Peyer's patch (tissue), 4 donors: ENCODE results near the genes CBX4, CCDC40 and GAA.

GRCh38 chr17:79838324-79839365 is 595 bp downstream of the CBX4 start:
- PRO-cap, result unidirectional peak, plus-strand start at chr17:79838432; bidirectional peak, plus-strand start at chr17:79838794, minus-strand start at chr17:79838771; bidirectional peak, plus-strand start at chr17:79839052, minus-strand start at chr17:79838877
- RAMPAGE, long total RNA, 4 experiments, result start-site peak on the minus strand in 2 of 4 experiments, at chr17:79838881-79839322 at its widest, 5 to 7 reads per replicate

- PRO-cap, result bidirectional peak, plus-strand start at chr17:79839684, minus-strand start at chr17:79839440
- RAMPAGE, long total RNA, 4 experiments, result no peak in any of the 4 experiments
Observed at GRCh38 chr17:79839366-79839514, at the start of gene CBX4. TSS of gene CBX4 (minus strand) at chr17:79839440.

DNA sequence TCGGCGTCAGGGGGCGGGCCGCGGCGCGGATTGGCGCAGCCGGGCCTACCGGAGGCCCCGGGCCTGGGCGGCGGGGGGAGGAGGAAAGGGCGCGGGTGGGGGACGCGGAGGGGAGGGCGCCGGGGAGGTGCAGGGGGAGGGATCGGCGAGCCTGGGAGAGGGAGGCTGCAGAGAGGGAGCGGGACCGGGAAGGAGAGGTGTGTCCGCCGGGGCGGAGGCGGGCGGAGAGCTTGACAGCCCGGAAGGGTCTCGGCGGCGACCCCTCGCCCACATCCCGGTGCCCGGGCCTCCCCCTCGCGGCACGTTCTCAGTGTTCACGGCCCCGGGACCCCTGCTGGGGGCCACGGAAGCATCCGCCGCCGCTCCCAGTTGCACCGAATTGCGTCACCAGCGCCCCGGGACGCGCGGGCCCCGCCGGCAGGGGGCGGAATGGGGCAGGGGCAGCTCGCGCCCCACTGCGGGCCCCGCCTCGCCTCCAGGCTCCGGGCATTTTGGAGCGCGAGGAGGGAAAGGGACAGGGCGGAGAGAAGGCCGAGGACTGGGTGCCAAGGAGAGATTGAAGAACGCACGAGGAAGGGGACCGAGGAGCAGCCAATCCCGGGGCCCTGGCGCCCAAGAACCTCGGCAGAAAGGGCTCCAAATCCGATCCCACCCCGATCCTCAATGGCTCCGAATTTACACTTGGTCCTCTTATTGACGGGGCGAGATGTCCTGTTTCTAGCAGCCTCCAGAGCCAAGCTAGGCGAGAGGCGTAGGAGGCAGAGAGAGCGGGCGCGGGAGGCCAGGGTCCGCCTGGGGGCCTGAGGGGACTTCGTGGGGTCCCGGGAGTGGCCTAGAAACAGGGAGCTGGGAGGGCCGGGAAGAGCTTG is 509 bp upstream of the CBX4 start:
- PRO-cap, result bidirectional peak, plus-strand start at position 170 of the sequence, minus-strand start outside the sequence; bidirectional peak, plus-strand start at position 501 of the sequence, minus-strand start at position 381 of the sequence
- RAMPAGE, long total RNA, 4 experiments, result no peak in any of the 4 experiments

DNA sequence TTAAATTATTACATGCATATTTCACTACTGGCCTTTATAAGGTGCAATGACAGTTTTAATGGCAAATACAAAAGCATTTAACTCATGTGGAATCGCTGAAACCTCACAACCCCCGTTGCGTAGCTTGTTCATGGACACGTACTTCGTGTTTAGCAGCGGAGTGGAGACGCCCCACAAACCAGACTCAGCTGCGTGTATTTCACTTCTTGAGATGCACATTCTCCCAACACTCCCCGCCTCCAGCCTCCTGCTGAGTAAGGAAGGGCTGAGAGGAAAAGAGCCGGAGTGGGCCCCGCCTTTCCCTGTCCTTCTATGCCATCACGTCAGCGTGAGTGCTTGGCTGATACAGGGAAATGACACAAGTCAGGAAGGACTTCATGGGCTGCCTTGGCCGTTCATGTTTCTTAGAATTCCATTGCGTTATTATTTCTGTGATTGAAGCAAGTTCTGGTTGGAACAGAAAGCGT is 68.6 kb upstream of the CBX4 start:
- PRO-cap, result no peak
- RAMPAGE, long total RNA, 4 experiments, result no peak in any of the 4 experiments

DNA sequence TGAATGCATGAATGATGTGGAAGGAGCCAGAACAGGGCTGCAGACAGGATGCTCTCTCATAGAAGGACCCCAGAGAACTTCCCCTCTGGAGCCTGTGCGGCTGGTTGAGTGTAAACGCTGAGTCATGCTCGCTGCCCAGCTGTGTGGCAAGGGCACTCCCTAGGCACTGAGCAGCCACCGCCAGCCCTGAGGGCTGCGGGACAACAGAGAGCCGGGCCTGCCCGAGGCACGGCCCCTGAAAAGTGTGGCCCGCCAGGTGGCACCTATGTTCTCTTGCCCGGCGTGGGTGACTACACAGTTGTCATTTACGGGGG is 94.6 kb upstream of the CBX4 start:
- PRO-cap, result no peak
- RAMPAGE, long total RNA, 4 experiments, result no peak in any of the 4 experiments

- PRO-cap, result no peak
- RAMPAGE, long total RNA, 4 experiments, result start-site peak on the plus strand in 1 of 4 experiments, at chr17:79942963-79943078 at its widest, 5 reads per replicate
Observed at GRCh38 chr17:79942411-79943576, 92.9 kb downstream of the TBC1D16 start.

DNA sequence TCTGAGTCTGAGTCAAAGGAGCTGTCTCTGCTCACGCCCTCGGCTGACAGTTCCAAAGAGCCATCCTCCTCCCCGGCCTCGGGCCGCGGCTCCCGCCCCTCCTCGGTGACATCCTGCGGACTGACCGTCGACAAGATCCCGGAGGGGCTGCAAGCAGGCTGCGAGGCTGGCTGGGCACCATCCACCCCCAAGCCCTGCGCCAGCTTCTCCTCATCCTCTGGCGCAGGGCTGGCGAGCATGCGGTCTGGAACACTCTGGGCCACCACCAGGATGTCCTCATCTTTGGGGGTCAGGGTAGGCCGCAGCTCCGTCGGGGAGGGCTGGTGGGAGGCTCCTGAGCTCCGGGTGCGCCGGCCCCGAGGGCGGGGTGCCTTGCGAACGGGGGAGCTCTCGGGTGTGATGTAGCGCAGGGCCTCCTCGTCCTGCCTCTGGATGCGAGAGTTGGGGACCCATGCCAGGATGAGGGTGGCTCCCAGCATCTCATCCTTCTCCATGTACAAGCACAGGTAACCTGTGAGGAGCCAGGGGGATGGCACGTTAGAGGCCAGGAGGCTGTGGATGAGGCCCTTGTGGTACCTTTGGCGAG is 25.3 kb downstream of the TBC1D16 start:
- PRO-cap, result no peak
- RAMPAGE, long total RNA, 4 experiments, result no peak in any of the 4 experiments

- PRO-cap, result no peak
- RAMPAGE, long total RNA, 4 experiments, result no peak in any of the 4 experiments
Observed at GRCh38 chr17:80034753-80035744, 623 bp downstream of the TBC1D16 start.

- PRO-cap, result bidirectional peak, plus-strand start at chr17:80036661, minus-strand start at chr17:80036566
- RAMPAGE, long total RNA, 4 experiments, result start-site peak on the plus strand in 3 of 4 experiments, at chr17:80036628-80036658 at its widest, 7 to 48 reads per replicate
Observed at GRCh38 chr17:80036205-80037194, at the start of gene CCDC40. TSS of gene CCDC40 (plus strand) at chr17:80036642.

DNA sequence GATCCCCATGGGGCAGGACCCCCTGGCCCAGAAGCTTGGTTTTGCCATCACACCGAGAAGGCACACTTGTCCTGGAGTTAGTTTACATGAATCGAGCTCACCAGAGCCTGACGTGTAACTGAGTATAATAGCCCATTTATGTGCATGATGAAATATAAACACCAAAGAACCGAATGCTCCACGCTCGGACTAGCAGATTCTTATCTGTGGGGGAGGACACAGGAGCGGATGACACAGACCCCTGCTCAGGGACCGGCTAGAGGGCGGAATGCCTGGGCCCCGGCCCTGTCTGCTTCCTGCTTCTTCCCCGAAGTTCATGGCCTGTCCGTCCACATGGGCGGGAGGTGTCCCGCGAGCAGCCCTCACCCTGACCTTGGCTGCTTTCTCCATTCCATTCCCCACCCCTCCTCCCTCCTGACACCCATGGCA is 32.2 kb downstream of the CCDC40 start:
- PRO-cap, result unidirectional peak, plus-strand start at position 203 of the sequence
- RAMPAGE, long total RNA, 4 experiments, result no peak in any of the 4 experiments

DNA sequence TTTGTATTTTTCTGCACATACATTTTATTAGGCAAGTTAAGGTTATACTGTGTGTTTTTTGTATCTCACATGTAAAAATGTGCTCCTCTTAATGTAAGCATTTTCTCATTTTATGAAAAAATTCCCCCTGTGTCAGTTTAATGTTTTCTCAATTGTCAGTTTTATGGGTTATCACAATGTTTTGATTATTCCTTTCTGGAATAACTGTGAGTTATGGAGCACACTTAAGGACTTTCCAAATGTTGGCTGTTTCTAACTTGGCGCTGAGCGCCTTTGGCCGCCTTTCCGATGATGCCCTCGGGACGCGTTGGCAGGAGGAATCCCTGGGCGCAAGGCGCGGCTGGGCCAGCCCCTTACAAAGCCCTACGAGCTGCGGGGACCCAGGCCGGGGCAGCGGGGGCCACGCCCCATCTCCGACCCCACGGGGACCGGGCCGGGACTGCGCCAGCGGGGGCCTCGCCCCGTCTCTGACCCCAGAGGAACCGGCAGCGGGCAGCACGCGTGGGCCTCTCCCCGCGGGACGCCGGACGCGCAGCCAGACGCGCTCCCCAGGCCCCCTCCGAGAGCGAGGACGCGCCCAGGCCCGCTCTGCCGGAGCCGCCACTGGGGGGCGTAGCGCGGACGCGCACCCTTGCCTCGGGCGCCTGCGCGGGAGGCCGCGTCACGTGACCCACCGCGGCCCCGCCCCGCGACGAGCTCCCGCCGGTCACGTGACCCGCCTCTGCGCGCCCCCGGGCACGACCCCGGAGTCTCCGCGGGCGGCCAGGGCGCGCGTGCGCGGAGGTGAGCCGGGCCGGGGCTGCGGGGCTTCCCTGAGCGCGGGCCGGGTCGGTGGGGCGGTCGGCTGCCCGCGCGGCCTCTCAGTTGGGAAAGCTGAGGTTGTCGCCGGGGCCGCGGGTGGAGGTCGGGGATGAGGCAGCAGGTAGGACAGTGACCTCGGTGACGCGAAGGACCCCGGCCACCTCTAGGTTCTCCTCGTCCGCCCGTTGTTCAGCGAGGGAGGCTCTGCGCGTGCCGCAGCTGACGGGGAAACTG is at the start of gene GAA:
Gene GAA, plus strand, starts transcription at position 739 of the 1,035 bp plus-strand sequence.
- PRO-cap, result bidirectional peak, plus-strand start at position 765 of the sequence, minus-strand start at position 561 of the sequence
- RAMPAGE, long total RNA, 4 experiments, result start-site peak on the plus strand in 4 of 4 experiments, centred at positions 720 to 762 of the sequence, 34 to 332 reads per replicate

DNA sequence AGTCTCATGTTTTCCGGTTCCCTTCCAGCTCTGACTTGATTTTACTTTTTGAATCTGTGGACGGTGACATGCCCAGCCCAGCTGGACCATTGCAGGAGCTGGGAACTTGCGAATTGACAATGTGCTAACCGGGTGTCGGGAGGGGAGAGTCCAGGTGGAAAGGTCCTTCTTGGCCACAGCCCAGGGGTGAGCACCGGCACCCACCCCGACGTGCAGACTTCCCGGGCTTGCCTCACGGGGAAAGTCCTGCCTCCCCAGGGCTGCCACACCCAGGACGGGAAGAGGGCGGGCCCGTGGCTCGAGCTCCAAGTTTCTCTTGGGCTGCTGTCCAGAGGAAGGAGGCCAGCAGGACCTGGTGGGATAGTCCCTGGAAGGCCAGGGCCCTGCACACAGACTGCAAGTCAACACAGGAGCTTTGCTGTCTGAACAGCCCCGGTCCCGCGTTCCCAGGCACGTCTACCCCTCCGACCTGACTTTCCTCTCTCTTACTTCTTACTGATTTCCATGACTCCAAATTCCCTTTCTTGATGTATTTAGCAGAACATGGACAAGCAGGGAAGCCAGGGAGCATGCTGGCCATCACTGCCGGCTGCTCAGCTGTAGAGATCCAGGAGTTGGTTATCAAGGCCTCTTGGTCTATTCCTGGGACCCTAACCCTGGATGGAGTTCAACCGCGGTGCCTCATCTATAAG is 17.8 kb downstream of the CARD14 start:
- PRO-cap, result bidirectional peak, plus-strand start at position 331 of the sequence, minus-strand start at position 218 of the sequence
- RAMPAGE, long total RNA, 4 experiments, result no peak in any of the 4 experiments

DNA sequence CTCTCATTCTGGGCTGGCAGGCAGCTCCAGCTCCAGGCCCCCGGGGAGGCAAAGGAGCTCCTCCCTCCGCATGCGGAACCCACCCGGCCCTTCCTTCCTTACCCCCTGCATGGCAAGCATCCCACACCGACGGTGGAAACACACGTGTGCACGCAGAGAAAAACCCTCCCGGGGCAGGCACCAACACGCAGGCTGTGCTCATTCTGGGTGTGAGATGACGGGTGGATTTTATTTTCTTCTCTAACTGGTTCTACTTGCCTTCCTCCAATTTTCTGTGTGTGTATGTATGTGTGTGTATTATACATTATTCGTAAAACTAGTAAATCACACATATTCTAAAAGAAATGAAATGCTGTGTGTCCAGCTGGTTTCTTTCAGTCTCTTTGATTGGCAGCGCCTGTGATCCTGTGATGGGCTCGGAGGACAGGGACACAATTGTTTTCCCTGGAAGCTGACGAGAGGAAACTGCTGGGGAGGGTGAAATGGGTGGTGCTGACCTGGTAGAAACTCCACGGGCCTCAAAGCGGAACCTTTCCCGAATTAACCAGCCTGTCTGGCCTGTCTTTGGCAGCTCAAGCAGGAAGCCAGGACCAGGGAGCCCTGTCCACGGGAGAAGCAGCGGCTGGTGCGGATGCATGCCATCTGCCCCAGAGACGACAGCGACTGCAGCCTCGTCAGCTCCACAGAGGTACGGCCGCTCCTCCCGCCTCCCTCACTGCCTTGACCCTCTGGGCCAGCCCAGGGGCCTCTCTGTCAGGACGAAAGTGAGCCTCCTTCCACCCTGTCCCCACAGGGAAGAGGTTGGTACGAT is 22.3 kb downstream of the CARD14 start:
- PRO-cap, result no peak
- RAMPAGE, long total RNA, 4 experiments, result no peak in any of the 4 experiments

GRCh38 chr17:80210324-80211648 is 9.3 kb downstream of the SGSH start:
- PRO-cap, result no peak
- RAMPAGE, long total RNA, 4 experiments, result no peak in any of the 4 experiments

GRCh38 chr17:80262271-80262909 is 1.7 kb downstream of the RNF213 start:
- PRO-cap, result no peak
- RAMPAGE, long total RNA, 4 experiments, result no peak in any of the 4 experiments

DNA sequence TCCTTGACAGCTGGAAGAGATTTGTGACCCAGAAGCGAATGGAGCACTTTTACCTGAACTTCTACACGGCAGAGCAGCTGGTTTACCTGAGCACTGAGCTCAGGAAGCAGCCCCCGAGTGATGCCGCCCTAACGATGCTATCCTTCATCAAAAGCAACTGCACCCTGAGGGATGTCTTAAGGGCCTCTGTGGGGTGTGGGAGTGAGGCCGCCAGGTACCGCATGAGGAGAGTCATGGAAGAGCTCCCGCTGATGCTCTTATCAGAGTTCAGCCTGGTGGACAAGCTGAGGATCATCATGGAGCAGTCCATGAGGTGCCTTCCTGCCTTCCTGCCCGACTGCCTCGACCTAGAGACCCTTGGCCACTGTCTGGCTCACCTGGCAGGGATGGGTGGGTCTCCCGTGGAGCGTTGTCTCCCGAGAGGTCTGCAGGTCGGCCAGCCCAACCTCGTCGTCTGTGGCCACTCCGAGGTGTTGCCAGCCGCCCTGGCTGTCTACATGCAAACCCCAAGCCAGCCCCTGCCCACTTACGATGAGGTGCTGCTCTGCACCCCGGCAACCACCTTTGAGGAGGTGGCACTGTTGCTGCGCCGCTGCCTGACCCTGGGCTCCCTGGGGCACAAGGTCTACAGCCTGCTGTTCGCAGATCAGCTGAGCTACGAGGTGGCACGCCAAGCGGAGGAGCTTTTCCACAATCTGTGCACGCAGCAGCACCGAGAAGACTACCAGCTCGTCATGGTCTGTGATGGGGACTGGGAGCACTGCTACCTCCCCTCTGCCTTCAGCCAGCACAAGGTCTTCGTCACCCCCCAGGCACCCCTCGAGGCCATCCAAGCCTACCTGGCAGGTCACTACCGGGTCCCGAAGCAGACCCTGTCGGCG is 75.3 kb upstream of the ENDOV start:
- PRO-cap, result no peak
- RAMPAGE, long total RNA, 4 experiments, result no peak in any of the 4 experiments

GRCh38 chr17:80345432-80345784 is 69.6 kb upstream of the ENDOV start:
- PRO-cap, result no peak
- RAMPAGE, long total RNA, 4 experiments, result no peak in any of the 4 experiments

GRCh38 chr17:80419421-80419747 is 4.4 kb downstream of the ENDOV start:
- PRO-cap, result no peak
- RAMPAGE, long total RNA, 4 experiments, result no peak in any of the 4 experiments

DNA sequence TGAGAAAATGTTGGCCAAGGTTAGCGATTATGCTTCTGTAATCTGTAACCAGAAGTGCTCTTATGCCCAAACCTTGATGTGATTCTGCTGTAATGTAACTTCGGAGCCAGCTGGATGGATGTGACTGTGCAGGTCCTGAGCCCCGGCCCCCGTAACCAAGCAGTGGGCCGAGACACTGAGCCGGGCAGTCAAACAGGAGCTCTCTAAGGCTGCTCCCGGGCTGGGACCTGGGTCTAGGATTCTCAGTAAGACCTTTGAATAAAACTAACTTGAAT is 22.8 kb downstream of the ENDOV start:
- PRO-cap, result no peak
- RAMPAGE, long total RNA, 4 experiments, result no peak in any of the 4 experiments

DNA sequence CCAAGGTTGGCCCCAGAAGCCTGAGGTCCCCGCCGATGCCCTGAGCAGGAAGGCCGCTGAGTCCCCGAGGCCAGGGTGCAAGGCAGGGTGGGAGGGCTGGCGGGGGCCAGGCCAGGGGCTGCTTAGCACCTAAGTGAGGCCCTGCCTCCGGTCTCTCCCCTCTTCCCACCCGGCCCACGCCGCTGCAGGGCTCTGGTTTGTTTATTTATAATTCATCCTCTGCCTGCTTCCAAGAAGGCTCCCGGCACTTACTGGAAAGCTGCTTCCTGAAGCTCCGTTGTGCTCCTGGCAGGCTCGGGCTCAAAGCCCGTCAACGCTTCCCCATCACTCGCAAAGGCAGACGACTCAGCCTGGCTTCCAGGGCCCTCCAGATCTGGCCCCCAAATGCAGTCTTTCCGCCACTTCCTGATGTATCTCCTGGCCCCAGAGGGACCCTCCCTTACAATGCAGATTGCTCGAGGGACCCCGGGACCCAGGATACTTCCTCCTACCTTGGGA is 26.1 kb downstream of the NPTX1 start:
- PRO-cap, result no peak
- RAMPAGE, long total RNA, 4 experiments, result no peak in any of the 4 experiments